Foreskin keratinocyte (primary cell): Measurements from ENCODE around the gene HHLA2.

DNA sequence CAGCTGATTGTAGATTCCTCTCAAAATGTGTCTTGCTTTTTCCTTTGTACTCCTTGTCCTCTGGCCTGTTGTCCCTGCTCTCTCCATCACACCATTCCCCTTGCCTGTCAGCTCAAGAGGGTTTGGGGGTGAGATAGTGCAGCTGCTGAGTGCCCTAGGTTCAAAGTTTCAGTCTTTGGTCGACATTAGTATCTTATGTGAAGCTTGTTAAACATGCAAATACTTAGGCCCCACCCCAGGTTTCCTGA is 14.3 kb downstream of the NFKBIZ start:
- RAMPAGE, total RNA: no peak

DNA sequence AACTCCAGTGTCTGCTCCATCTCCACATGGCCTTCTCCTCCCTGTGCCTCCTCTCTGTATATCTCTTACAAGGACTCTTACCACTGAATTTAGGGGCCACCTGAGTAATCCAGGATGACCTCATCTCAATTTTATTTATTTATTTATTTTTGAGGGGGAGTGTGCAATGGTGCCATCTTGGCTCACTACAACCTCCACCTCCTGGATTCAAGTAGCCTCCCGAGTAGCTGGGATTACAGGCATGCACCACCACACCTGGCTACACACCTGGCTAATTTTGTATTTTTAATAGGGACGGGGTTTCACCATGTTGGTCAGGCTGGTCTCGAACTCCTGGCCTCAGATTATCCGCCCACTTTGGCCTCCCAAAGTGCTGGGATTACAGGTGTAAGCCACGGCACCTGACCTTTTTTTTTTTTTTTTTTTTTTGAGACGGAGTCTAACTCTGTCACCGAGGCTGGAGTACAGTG is 15.2 kb downstream of the NFKBIZ start:
- RAMPAGE, total RNA: no peak

DNA sequence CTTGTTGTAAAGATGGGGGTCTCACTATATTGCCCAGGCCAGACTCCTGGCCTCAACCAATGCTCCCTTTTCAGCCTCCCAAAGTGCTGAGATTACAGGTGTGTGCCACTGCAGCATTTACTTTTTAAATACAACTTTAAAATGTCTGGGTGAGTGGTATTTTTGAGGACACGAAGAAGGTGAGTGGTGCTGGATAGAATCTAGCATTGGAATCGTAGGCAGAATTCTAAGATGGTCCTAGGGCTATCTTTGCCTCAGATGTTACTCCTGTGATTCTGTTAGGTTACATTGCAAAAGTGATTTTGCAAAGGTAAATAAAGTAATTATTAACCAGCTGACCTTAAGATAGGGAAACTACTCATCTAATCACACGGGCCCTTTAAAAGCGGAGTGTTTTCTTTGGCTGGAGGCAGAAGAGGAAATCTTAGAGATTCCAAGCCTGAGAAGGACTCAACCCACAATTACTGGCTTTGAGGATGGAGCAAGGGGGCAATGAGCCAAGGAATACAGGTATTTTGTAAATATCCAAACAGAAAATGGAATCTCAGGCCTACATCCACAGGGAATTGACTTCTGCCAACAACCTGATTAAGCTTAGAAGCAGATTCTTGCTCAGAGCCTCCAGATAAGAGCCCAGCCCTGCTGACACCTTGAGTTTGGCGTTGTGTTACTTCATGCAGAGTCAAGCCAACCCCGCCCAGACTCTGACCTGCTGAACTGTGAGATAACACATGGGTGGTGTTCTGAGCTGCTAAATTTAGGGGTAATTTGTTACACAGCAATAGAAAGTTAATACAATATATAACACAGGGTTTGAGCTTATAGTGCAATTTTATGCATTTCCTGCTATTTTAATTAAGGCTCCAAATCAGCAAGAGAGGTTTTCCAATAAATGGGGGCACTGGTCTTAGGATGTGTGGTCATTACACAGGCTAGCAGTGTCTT is 19.2 kb downstream of the NFKBIZ start:
- RAMPAGE, total RNA: no peak

DNA sequence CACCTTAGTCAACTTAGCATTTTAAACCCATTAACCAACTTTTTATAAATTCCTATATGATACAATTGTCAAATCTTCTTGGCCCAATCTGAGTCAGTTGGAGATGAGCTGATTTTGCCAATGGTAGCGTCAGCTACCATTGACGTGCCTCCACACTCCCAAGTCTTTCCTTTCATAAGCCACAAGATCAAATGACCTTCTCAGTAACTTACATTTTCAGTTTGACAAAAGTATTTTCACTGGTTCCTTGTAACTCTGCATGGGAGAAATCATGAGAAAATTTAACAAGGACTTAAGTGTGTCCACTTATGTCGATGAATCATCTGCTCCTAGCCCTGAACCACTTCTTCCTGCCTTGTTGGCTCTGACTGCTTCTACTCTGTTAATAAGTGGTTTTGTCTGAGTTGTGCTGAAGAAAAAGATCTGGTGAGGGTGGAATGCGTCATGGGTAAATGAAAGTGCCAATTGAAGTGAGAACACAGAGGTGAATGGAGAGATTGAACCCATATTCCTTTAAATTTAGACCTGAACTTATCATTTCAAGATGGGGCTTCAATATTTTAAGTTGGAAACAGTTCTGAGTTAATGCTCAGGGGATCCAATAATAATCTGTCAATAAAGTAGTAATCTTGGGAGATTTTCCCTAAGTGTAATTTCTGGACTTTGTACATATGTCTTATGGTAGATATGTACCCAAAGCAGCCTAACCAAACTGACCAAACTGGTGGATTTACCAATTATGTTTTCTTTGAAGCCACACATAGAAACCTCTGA is 101.3 kb downstream of the NFKBIZ start:
- RAMPAGE, total RNA: no peak

DNA sequence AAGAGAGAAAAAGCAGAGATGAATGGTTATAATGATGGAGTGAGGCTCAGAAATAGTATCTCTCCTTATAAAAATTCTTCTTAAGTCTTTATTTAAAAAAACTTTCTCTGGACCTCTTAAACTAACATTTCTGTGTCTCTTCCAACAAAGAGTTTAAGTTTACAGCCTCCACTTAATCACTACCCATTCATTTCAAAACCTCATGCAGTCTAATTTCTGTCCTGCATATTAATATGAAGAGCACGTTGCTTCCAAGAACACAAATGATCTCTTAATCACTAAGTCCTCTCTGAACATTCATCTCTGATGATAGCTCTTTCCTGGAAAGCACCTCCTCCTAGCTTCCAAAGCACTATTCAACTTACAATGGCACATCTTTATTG is 236.4 kb downstream of the NFKBIZ start:
- RAMPAGE, total RNA: no peak

DNA sequence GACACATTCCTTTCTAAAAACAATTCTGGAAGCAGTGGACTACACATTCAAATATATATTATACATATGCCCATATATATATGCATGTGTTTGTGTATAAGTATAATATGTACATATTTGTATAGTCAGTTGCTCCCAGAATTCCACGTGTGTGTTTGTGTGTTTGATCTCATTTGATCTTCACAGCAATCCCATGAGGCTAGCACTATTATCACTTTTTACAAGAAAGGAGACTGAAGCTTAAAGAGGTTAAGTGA is 2.1 kb upstream of the ALCAM start:
- RAMPAGE, total RNA: no peak

DNA sequence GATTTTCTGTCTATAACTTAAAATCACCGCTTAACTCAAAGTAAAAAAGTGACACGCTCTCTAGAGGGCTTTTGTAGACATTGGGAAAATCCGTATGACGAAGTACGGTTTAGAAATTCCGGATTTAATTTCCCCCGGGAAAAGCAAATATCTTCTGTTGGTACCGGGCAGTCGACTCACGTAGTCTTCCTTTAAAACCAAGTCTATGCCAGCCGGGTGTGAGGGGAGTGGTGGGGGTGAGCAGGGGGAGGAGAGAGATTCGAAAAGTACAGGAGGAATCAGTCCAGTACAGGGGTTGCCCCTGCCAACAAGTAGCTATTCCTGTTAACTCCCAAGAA is 771 bp upstream of the ALCAM start:
- RAMPAGE, total RNA: no peak

GRCh38 chr3:105792594-105792820 is 76.3 kb downstream of the CBLB start:
- RAMPAGE, total RNA: no peak

- RAMPAGE, total RNA: no peak
Observed at GRCh38 chr3:105866563-105867223, 2.1 kb downstream of the CBLB start.

DNA sequence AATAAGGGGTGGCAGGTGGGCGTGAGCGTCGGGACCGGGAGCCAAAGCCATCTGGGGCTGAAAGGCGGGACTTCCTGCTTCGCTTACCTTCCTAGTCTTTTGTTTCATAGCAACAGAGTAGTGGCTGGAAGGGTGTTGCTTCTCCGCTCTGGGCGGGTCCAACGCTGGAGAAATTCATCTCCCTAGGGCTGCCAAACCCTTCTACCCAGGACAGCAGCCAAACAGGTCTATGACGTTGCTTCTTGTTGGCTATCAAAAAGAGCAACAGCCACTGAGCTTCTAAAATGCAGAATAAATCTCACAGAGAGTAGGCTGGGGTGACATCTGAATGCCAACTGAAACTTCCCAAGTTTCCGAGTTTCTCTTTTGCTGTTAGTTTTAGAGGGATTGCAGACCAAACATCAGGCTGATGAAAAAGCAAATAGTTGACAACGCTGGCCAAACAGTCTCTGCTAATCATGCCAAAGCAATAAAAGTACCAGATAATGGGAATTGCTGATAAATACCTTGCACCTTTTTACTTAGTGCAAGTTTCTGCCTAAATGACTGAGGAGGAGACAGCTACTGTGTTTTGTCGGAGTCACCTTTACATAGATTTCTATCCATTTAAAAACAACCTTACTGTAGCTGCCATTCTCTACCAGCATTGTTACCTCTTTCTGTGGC is 659 bp upstream of the CBLB start:
- RAMPAGE, total RNA: no peak

GRCh38 chr3:105906589-105907043 is 37.8 kb upstream of the CBLB start:
- RAMPAGE, total RNA: no peak

GRCh38 chr3:106004057-106004794 is 135.4 kb upstream of the CBLB start:
- RAMPAGE, total RNA: no peak

DNA sequence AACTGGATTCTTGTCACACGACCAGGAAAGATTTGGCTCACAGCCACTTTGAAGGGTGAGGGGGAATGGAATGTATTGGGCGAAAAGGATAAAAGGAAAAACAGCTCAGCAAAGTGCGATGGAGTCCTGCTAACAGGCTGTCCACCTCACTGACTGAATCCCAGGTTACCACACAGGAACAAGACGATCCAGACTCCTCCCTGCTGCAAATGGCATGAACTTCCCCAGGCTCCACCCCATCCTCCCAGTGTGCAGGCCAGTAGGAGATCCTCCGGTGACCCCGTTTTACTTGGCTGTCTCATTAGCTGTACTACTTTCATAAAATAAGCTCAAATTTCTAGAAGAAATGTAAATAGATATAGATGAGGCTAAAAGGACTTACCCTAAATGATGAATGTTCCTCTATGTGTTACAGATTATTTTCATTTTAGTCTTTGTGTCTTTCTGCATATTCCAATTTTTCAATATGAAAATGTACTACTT is 186.1 kb downstream of the CD47 start:
- RAMPAGE, total RNA: no peak

DNA sequence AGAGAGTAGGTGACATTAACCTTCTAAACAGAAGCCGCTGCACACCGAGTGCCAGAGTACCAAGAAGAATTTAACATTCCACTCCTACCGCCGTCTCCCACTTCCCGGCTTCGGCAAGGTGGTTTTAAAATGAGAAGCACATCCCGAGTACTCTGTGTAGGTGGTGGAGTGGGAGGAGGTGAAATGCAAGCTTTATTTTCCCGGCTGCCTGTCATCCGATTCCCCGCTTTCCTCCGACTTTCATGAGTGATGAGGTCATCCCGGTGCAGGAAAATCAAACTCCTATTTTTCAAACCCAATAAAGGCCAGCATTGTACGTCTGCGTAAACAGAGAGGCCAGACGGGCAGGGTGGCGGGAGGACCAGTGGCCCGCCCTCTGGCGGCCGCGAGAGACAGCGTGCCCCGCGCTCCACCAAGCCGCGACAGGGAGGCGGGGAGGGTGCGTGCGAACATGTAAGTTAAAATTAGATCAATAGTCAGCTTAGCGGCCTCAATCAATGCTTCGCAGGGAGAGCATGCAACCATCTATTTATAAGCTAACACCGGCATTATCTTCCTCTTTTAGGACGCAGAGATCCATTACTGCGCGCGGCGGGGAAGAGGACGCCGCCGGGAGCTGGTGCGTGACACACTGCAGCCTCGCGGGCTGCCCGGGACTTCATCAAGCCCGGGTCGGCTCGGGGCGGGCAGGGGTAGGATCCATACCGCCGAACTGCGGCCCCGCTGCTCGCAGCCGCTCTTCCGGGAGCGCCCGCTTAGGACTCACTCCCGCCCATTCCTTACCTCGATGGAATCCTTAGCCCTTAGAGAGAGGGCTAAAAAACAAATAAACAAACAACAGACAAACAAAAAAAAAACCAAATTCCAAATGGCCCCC is 163.3 kb downstream of the CD47 start:
- RAMPAGE, total RNA: no peak

- RAMPAGE, total RNA: no peak
Observed at GRCh38 chr3:108093156-108093403, 2.2 kb upstream of the CD47 start.

- RAMPAGE, total RNA: no peak
Observed at GRCh38 chr3:108218310-108218686, 3.9 kb downstream of the IFT57 start.

- RAMPAGE, total RNA: no peak
Observed at GRCh38 chr3:108222755-108223135, 521 bp upstream of the IFT57 start.

DNA sequence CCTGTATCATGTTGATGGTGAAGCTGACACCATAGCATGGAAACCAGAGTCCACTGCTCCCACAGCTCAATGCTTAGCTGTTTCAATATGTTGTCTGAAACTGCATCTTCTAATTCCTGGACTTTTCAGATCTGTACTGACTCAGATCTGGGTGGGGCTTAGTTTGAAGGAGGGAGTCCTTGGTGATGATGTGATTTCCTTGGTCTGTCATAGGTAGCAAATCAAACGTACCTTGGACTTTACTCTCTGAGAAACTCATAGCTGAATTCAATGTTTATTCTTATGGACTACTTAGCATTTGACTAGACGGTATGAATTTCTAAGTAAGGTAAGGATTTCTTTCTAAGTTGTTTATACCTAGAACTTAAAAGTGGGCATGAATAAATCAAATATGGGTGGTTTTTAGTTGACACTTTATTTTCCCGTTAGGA is at the start of gene HHLA2:
TSS of gene HHLA2 (plus strand) at position 277 of the 431 bp plus-strand sequence.
- RAMPAGE, total RNA: no peak

DNA sequence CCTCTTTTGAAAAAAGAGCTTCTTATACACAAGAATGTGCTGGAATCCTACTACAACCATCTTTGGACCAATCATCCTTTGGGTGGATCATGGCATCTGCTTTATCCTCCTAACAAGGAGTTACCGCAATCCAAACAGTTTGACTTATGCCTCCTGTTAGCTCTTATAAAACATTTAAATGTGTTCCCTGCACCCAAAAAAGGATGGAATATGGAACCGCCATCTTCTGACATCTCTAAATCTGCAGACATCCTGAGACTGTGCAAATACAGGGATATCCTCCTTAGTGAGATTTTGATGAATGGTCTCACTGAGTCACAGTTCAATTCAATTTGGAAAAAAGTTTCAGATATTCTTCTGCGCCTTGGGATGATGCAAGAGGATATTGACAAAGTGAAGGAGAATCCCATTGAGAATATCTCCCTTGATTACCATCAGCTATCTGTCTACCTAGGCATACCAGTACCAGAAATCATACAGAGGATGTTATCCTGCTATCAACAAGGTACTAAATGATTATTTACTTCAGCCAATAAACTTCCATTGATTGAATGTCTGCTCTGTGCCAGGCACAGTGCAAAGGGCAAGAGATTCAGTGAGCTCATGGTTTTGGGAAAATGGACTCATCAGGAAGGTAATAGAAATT is 54.9 kb downstream of the DZIP3 start:
- RAMPAGE, total RNA: no peak

DNA sequence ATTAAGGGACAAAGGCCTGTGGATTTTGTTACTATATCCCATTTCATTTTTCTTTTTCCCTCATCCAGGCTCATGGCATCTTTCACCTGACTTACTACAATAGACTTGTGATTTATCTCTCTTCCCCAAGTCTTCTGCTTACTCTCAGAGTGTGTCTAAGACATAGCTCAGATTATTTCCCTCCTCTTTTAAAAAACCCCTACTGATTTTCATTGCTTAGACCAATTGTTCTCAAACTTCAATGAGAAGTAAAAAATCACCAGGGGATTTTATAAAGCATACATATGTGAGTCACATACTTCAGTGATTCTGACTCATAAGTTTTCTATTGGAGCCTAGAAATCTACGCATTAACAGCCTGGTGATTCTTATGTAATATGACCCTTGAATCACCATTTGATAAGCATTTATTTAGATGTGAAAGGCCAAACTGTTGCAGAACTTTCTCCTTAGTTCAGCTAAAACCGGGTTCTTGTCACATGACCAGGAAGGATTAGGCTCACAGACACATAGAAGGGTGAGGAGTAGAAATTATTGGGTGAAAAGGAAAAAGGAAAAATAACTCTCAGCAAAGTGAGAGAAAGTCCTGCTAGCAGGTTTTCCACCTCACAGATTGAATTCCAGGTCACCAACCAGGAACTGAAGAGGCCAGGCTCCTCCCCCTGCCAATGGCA is 40.8 kb downstream of the TRAT1 start:
- RAMPAGE, total RNA: no peak